ENCODE measurements around a stretch of chr20.

GRCh38 chr20:51156080-51156626 is 133.2 kb upstream of the KCNG1 start:
- PRO-cap, 5 experiments: no peak in any of the 5 experiments
- RAMPAGE, long total RNA, 2 experiments: no peak in any of the 2 experiments
- RRBS: no CpG with 5 or more reads among the region's 12 CpGs

- PRO-cap, 5 experiments: peak in 3 of 5 experiments; most common plus-strand start chr20:51500561 (in 3); most common minus-strand start chr20:51500426 (in 1)
- RAMPAGE, long total RNA, 2 experiments: no peak in any of the 2 experiments
- RRBS: no CpG with 5 or more reads among the region's 4 CpGs
These were observed 42.3 kb downstream of the NFATC2 start for GRCh38 chr20:51500198-51500737.

GRCh38 chr20:51529773-51530283 is 12.7 kb downstream of the NFATC2 start:
- PRO-cap, 5 experiments: no peak in any of the 5 experiments
- RAMPAGE, long total RNA, 2 experiments: no peak in any of the 2 experiments
- RRBS: no CpG with 5 or more reads among the region's 10 CpGs

DNA sequence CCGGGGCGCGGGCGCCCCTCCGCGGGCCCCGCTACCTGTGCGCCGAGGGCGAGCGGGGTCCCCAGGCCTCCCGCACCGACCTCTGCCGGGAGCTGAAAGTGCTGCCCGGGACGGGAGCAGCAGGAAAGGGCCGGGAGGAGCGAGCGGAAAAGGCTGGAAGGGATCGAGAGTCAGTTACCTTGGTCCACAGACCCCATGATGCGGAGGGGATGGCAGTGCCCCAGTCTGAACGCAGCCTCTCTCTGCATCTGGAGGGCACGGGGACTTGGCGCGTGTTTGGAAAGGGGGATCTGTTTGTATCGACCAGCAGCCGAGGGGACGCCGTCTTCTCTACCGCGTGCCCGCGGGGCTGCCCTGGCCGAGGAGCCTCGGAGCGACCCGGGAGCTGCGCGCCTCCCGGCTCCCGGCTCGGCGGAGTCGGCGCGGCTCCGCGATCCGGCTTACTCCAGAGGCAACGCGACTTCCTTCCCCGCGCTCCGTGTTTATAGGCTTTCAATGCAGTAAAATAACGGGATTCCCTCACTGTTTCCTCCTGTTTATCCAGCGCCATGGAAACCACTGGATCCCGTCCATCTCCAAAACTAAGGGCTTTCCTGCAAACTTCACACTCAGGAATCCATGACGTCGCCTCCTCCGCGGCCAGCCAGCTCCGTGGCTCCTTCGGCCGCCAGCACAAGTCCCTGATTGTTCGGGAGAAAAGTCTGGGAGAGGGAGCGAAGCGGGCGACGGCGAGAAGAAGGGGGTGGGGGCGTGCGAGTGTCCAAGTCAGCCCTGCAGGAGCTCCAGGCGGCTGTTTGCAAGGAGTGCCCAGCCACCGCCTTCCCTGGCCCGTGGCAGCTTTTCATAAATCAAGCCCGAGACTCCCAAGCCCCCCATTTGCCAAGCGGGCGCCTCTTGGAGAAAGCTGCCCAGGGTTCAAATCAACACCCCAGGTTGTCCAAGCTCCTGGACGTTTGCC is 20.1 kb upstream of the NFATC2 start:
- PRO-cap, 5 experiments: peak in 5 of 5 experiments; most common plus-strand start position 687 of the sequence (in 2); most common minus-strand start position 458 of the sequence (in 3)
- RAMPAGE, long total RNA, 2 experiments: no peak in any of the 2 experiments
- RRBS: 5% methylated on average over 11 of the region's 79 CpGs

DNA sequence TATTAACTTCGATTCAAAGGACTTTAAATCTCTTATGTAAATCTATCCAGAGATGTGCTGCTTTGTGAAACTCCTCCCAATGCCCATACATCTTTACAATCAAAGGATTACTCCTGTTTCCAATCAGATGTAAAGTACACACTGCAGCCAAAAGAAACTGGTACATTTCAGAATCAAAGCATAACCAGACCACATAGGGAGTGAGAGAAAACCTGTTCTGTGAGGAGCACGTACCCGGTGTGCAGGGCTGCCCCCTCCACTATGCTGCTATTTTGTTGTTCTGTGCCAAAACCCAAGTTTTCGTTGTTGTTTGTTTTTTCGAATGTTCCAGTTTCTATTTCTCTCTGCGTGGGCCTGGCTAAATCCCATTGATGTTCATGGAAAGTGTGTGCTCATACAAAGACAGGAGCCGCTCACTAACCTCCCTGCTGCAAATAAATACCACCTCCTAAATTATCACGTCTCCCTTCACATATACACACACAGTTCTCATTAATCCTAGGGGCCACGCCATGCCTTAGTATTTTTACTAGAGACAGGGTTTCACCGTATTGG is 53.0 kb downstream of the ATP9A start:
- PRO-cap, 5 experiments: no peak in any of the 5 experiments
- RAMPAGE, long total RNA, 2 experiments: no peak in any of the 2 experiments
- RRBS: no CpG with 5 or more reads among the region's 10 CpGs

DNA sequence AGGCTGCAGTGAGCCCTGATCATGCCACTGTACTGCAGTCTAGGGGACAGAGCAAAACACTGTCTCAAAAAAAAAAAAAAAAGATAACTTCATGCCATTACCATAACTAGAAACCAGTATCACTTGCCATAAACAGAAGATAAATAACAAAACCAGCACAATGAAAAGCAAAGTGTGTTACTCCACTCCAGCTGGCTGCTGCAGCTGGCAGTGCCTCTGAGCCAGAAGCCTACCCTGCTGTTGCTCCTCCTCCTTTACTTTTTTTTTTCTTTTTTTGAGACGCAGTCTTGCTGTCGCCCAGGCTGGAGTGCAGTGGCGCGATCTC is 26.0 kb downstream of the ATP9A start:
- PRO-cap, 5 experiments: no peak in any of the 5 experiments
- RAMPAGE, long total RNA, 2 experiments: no peak in any of the 2 experiments
- RRBS: no CpG with 5 or more reads among the region's 4 CpGs

- PRO-cap, 5 experiments: no peak in any of the 5 experiments
- RAMPAGE, long total RNA, 2 experiments: no peak in any of the 2 experiments
These were observed 185.7 kb downstream of the ZFP64 start for GRCh38 chr20:52005982-52006207.

DNA sequence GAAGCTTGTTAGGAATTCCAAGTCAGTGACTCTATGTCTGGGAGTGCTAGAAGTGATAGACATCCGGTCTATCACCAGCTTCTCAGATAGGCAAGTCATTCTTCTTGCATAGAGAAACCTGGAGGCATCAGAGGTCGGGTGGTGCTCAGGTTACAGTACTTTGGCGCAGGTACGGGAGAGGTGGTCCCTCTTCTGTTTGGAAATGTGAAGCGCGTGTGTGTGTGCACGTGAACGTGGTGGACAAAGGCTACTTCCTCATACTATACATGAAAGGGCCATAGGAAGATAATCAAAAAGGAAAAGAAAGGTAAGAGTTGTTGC is 299.2 kb upstream of the ZFP64 start:
- PRO-cap, 5 experiments: no peak in any of the 5 experiments
- RAMPAGE, long total RNA, 2 experiments: no peak in any of the 2 experiments
- RRBS: no CpG with 5 or more reads among the region's 8 CpGs

GRCh38 chr20:53117731-53118291 is 145.7 kb downstream of the TSHZ2 start:
- PRO-cap, 5 experiments: no peak in any of the 5 experiments
- RAMPAGE, long total RNA, 2 experiments: no peak in any of the 2 experiments
- RRBS: no CpG with 5 or more reads among the region's 6 CpGs

- PRO-cap, 5 experiments: no peak in any of the 5 experiments
- RAMPAGE, long total RNA, 2 experiments: no peak in any of the 2 experiments
- RRBS: no CpG with 5 or more reads among the region's 5 CpGs
These were observed 26.2 kb downstream of the ZNF217 start for GRCh38 chr20:53567049-53568146.

DNA sequence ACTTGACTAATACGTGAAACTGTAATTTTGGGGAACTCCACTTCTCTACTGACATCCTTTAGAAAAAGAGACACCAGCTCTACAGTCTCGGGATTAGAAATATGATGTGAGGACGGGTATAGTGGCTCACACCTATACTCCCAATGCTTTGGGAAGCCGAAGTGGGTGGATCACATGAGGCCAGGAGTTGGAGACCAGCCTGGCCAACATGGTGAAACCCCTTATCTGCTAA is 8.6 kb downstream of the ZNF217 start:
- PRO-cap, 5 experiments: no peak in any of the 5 experiments
- RAMPAGE, long total RNA, 2 experiments: no peak in any of the 2 experiments
- RRBS: no CpG with 5 or more reads among the region's 4 CpGs

DNA sequence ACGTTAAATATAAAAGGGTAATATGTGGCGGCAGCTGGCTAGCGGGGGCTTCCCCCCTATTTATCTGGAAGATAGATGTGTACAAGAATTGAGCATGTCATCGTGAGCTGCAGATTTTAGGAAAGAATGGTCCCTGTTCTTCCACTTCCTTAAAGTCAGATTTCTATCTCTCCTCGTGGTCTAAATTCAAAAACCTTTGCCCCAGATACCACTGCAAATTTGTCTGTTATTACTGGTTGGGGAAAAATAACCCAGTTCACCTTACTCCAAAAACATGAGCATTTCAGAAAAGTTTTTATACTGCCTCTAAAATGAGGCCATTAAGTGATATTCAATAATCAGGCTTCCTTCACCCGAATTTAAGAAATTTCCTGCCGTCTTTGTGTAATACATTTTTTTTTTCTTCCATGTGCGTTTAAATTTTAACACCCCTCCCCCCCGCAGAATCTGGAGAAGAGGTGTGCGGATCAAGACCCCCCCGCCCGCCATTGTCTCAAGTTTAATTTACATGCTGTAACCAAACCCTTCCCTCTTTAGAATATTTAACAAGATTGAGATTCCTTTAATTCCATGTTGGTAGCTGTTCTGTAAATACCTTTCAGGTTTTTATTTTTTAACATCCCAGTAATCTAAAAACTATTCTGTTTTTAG is 4.0 kb downstream of the ZNF217 start:
- PRO-cap, 5 experiments: no peak in any of the 5 experiments
- RAMPAGE, long total RNA, 2 experiments: no peak in any of the 2 experiments
- RRBS: no CpG with 5 or more reads among the region's 12 CpGs

DNA sequence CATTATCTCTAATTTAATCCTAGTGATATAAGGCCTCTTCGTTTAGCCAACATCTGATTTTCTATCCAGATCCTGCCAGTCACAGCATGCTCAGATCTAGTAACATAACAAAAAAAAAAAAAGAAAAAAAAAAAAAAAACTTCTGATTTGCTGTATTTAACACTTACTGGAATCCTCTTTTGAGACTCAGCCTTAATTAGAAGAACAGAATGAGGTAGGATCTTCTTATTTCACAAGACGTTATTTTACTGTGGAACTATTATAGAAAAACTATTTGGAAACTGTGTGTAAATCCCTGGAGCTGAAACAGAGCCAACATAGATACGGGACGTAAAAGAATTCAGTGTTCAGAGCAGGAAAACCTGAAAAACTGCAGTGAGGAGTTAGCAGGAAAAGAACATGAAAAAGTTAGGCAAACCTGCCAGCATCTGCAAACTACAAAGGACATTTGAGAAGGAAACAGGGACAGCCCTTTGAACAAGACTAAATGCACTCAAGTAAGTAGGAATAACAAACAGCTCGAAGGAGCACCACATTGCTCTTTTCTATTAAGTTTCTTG is 3.4 kb upstream of the ZNF217 start:
- PRO-cap, 5 experiments: no peak in any of the 5 experiments
- RAMPAGE, long total RNA, 2 experiments: no peak in any of the 2 experiments
- RRBS: no CpG with 5 or more reads among the region's 5 CpGs

- PRO-cap, 5 experiments: peak in 1 of 5 experiments; most common plus-strand start chr20:53609891 (in 1)
- RAMPAGE, long total RNA, 2 experiments: no peak in any of the 2 experiments
- RRBS: no CpG with 5 or more reads among the region's 10 CpGs
These were observed 15.9 kb upstream of the ZNF217 start for GRCh38 chr20:53609397-53610149.

DNA sequence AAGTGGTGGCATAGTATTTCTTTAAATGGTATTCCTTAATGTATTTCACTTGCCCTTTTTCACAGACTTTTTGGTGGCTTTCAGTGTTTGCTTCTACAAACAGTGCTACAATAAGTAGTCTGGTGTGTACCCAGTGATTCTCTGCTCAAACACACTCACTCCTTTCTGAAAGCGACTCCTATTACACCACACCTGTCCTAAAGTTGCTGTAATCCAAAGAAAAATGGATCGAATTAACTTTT is 145.9 kb upstream of the ZNF217 start:
- PRO-cap, 5 experiments: peak in 2 of 5 experiments; most common plus-strand start position 163 of the sequence (in 1); most common minus-strand start position 143 of the sequence (in 2)
- RAMPAGE, long total RNA, 2 experiments: no peak in any of the 2 experiments
- RRBS: no CpG with 5 or more reads among the region's 2 CpGs

GRCh38 chr20:53839368-53840147 is 230.8 kb downstream of the BCAS1 start:
- PRO-cap, 5 experiments: peak in 1 of 5 experiments; most common plus-strand start chr20:53839741 (in 1); most common minus-strand start chr20:53839600 (in 1)
- RAMPAGE, long total RNA, 2 experiments: no peak in any of the 2 experiments
- RRBS: no CpG with 5 or more reads among the region's 8 CpGs

GRCh38 chr20:53903506-53904131 is 166.8 kb downstream of the BCAS1 start:
- PRO-cap, 5 experiments: no peak in any of the 5 experiments
- RAMPAGE, long total RNA, 2 experiments: no peak in any of the 2 experiments
- RRBS: no CpG with 5 or more reads among the region's 5 CpGs

DNA sequence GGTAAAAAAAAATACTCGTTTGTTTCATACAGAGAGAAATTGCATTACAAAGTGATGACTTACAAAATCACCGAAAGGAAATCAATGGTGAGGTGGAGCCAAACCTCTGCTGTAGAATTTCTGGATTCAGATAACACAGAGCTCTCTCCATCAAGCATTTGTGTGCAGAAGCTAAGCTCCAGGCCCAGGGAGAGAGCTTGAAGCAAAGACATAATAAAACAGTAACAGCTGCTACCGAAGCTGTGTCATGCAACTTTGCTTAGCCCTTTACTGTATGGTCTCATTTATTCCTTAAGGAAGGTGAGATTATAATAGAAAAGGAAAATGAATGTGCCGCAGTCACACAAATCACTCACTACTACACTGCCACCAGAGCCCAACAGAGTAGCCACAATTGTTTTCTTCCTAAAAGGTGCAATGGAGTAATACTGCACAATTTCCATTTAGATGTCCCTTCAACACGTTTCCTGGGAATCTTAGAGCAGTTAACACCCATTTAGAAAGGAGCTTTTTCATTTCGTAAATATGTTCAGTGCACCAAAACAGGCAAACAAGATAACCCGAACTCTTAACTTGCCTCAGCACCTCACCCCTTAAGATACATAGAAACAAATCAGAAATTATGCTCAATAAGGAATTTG is 155.7 kb downstream of the BCAS1 start:
- PRO-cap, 5 experiments: no peak in any of the 5 experiments
- RAMPAGE, long total RNA, 2 experiments: no peak in any of the 2 experiments
- RRBS: no CpG with 5 or more reads among the region's 7 CpGs

GRCh38 chr20:53935346-53935634 is 135.1 kb downstream of the BCAS1 start:
- PRO-cap, 5 experiments: no peak in any of the 5 experiments
- RAMPAGE, long total RNA, 2 experiments: no peak in any of the 2 experiments
- RRBS: no CpG with 5 or more reads among the region's 2 CpGs

DNA sequence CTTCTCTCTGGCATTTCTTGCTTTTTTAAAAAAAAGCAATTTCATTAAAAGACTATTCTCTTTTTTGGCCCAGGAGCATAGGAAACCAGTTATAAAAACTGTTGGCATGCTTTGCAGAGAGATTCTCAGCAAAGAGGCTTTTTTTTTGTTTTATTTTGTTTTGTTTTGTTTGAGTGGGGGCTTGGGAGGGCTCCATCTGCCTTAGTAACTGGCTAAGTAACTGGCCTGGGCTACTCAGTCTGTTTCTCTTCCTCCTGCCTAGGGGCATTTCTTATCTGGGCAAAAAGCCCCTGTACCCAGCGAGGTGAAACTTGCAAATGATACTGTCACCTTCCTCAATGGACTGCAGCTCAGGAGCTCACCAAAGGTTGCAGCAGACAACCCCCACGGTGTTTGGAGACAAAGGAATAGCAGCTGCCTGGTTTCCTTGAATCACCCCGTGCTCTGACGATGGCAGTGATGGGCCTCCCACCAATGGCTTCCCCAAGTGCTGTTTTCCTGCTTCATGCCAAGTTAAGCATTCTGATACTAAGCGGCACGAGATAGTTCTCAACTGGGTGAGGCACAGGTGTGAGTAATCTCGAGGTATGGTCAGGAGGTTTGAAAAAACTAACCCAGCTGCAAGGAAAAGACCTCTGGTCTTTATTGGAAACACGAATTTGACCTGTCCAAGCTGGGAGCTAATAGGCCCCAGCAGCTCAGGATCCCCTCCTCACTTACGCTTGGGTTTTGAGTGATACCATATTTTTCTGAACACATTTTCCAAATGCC is 128.3 kb downstream of the BCAS1 start:
- PRO-cap, 5 experiments: no peak in any of the 5 experiments
- RAMPAGE, long total RNA, 2 experiments: no peak in any of the 2 experiments
- RRBS: no CpG with 5 or more reads among the region's 9 CpGs

Measured in liver (tissue), 9 donors.